Paraaortic lymph node (tissue), 1 donor: Measurements from ENCODE around the genes TRIM64C, OR4C11, OR5D13 and OR5L1.

DNA sequence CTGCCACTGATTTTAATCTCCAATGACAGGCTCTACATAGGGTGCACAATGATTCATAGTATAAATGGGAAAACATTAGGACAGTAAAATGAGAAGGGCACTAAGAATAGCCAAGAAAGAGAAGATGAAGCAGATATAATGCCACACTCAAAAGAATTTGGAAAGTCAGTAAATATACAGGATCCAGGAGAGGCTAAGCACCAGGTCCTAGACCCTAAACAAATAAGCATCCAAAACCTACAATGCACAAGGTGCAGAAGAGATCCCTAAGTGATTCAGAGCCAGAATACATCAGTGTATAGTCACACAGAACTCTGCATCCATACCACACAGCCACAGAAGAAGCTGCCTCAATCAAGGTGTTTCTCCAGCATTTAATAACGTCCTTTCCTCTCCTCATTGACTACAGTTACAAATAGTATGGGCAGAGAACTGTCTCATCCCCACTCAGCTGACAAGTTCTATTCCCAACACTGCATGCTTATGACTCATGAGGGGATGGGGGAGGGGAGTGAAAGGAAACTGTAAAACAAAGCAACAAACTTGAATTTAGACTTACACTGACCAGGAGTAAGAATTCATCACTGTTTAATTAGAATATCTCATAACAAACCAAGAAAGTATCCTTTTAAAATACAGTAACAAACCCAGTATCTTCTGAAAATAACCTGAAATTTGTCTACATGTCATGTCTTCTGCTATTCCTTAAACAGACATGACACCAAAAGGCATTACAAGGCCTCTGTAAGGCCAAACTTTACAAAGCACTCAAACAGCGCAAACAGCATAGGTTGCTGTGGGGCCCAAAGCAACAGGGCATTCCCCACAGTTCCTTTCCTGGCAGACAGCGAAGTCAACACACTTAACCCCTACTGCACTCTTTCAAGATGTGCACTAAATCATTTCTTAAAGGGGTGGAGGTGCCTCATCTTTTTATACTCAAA lies 29.4 kb downstream of the CELF1 start:
- PRO-cap = unidirectional peak, minus-strand start at position 401 of the sequence; unidirectional peak, minus-strand start at position 456 of the sequence

- PRO-cap = no peak
These were observed 20.1 kb downstream of the CELF1 start for GRCh38 chr11:47532832-47533213.

- PRO-cap = no peak
These were observed 2.3 kb downstream of the C1QTNF4 start for GRCh38 chr11:47591846-47592409.

DNA sequence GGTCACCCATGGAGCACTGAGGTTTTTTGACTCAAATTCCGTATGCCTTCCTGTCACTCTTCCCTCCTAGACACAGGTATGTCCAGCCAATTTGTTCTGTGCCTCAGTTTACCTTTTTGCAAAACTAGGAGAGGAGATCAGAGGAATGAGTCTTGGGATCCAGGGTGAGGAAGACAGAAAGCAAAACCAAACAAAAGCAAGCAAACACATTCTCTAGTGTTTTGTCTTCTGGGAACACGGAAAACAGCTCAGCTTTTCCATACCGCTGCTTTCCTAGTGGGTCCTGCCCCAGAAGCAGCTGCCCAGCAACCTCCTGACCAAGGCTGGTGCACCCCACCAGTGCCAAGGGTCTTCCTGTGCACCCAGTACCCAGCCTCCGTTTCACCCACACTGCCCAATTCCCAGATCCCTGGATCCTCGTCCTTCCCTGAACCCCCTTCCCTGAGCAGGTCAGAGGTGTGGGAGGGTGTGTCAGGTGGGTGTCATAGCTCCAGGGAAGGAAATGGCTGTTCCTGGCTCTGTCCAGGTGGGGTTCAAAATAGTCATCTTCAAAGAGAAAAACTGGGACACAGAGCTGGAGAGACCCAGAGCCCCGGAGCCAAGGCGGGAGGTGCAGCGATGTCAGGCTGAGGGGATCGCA lies 926 bp downstream of the C1QTNF4 start:
- PRO-cap = no peak

- PRO-cap = no peak
These were observed 12.4 kb upstream of the C1QTNF4 start for GRCh38 chr11:47606347-47607217.

DNA sequence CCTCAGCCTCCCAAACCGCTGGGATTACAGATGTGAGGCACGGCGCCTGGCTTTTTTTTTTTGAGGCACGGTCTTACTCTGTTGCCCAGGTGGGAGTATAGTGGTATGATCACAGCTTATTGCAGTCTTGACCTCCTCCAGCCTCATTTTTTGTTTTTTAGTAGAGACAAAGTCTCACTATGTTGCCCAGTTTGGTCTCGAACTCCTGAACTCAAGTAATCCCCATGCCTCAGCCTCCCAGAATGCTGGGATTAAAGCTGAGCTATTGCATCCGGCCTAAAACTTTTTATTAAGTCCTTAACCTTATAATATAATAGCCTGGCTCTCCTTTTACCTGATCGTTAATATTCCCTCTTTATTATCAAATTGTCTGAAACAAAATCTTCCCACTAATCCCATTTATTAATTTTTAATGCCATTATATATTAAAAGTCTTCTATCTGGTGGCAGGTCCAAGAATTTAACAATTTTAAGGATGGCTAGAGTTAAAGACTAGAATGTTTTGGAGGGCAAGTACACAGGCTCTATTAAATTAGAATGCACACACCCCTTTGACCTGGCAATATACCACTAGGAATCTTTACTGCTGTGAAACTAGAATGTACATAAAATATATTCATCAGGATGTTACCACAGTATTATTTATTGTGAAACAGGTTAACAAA lies 23.9 kb upstream of the AGBL2 start:
- PRO-cap = no peak

DNA sequence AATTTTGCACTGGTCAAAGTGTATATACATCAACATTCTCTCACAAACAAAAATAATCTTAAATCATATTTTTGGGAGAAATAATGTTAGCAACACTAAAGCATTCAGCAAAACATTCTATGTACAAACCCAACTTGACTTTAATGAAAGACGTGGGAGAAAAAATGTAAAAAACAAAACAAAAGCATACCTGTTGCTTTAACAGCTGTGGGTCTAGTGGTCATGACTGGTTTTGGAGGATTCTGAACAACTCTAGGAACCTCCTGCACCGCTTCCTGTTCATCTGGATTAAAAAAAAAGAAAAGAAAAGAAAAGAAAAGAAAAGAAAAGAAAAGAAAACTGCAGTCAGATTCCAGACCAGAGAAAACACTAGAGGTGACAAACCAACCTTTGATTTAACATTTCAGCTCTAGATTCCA lies 2.1 kb downstream of the FNBP4 start:
- PRO-cap = no peak

GRCh38 chr11:47847320-47848194 lies 593 bp downstream of the NUP160 start:
- PRO-cap = no peak

- PRO-cap = no peak
These were observed 744 bp downstream of the PTPRJ start for GRCh38 chr11:47981034-47981572.

DNA sequence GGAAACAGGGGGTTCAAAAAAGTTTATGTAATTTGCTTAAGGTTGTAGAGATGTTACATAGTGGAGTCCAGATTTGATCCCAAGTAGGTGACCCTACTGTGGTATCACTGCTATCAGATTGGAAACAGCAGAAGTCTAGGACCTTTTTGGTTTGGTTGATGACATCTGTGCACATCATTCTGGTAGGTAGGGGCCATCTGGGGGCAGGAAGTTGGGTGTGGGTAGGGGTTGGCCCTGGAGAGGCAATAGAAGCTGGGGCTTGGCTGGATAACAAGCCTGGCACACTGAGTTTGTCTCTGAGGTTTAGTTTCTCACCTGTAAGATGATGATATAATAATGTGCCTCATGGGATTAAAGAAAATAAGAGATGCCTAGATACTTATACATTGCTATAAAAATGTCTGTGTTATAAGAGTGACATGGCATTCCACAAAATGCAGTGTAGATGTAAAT lies 36.7 kb downstream of the PTPRJ start:
- PRO-cap = no peak

DNA sequence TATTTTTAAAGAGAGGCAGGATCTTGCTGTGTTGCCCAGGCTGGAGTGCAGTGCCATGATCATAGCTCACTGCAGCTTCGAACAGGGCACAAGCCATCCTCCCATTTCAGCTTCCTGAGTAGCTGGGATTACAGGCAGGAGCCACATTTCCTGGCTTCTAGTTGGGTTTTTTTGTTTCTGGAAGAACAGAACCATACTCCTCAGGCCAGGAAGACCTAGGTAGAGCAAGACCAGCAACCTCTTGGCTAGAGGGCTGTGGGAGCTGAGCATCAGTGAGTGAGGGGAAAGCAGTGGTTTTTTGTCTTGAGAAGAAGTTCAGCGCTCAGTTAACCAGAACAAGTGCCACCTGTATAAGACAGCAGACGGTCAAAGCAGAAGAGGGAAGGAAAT lies 62.9 kb downstream of the PTPRJ start:
- PRO-cap = no peak

DNA sequence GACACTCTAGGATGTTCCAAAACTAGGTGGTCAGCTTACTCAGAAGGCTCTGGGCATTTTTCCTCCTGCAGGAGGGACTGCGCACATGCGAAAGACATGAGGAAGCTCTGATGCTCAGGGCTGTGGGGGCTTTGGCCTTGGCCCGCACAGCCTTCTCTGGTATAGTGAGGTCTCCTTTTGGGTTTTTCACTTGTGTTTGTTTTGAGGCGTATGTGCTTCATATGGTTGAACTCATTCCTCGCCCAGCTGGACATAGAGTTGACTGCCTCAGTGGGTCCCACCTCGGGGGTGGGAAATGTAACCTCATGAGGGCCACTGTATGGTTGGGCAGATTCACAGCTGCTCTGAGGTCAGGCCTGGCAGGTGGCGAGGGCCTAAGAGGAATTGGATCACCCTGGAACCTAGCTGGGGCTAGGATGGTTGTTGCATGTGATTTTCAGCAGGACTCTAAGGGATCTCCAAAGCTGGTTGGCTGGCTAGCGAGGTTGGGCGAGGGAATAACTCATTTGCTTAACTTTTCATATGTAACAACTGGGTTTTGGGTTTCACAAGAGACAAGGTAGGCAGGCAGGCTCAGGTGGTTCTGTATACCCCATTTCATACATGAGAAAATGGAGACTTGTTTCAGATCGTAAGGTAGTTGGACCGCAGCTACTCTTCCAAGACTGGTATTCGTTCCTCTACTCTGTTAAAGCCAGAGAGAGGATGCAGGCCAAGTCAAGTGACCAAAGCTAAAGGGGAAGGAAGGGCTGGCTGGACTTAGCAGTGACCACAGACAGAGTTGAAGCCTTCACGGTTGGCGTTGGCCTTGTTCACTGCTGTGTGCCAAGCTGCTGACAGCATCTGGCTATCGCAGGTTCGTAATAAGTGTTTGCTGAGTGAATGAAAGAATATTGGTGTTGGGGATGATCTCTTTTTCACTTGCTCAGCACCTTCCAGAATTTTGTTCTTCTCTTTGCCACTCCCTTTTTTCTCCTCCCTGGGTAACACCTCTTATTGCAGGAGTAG lies 64.0 kb downstream of the PTPRJ start:
- PRO-cap = no peak

GRCh38 chr11:48080882-48081991 lies 100.9 kb downstream of the PTPRJ start:
- PRO-cap = unidirectional peak, plus-strand start at chr11:48081329

- PRO-cap = no peak
These were observed 77.2 kb upstream of the OR4B1 start for GRCh38 chr11:48139312-48139995.

DNA sequence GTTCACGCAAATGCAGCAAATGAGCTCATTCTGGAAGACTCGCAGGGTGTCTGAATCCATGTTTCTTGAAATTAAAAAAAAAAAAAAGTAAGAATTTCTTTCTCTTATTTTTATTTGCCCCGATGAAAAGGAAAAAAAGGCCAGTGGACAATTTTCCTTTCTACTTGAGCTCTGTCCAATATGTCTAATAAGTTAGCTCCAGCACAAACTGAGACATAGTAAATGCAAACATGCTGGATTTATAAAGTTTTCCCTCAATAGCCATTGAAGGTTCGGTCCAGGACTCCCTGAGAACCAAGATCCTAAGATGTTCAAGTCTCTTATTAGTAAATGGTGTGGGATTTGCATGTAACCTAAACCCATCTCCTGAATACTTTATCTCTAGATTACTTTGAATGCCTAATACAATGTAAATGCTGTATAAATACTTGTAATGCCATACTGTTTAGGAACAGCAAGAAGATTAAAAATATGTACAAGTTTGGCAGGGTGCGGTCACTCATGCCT lies at the start of gene TRIM64C:
TSS of gene TRIM64C (minus strand) at position 60 of the 507 bp plus-strand sequence.
- PRO-cap = no peak

- PRO-cap = no peak
These were observed 41.1 kb upstream of the OR4C13 start for GRCh38 chr11:49911194-49911393.

DNA sequence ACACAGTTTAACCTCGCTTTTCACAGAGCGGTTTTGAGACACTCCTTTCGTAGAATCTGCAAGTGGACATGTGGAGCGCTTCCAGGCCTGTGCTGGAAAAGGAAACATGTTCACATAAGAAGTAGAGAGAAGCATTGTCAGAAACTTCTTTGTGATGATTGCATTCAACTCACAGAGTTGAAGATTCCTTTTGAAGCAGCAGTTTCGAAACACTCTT lies 66.4 kb downstream of the OR4C46 start:
- PRO-cap = no peak

- PRO-cap = no peak
These were observed at the start of gene OR4C11 for GRCh38 chr11:55607489-55608013. TSS of gene OR4C11 (minus strand) at chr11:55607645.

DNA sequence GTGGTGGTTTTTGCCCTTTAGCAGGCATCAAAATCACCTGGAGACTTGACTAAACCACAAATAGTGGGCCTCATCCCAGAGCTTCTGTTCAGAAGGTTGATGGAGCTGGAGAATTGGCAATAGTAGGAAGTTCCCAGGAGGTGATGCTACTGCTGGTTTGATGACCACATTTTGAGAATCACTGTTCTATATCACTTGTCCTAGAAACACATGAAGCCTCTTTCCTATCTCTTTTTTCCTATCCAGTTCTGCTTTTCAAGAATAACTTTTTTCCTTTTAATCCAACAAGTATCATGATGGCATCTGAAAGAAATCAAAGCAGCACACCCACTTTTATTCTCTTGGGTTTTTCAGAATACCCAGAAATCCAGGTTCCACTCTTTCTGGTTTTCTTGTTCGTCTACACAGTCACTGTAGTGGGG lies at the start of gene OR5D13:
TSS of gene OR5D13 (plus strand) at position 294 of the 422 bp plus-strand sequence.
- PRO-cap = no peak

GRCh38 chr11:55811152-55811664 lies at the start of gene OR5L1:
TSS of gene OR5L1 (plus strand) at chr11:55811367.
- PRO-cap = no peak